HT1080 (cell line): Measurements from ENCODE around the genes FDX1 and POU2AF2.

DNA sequence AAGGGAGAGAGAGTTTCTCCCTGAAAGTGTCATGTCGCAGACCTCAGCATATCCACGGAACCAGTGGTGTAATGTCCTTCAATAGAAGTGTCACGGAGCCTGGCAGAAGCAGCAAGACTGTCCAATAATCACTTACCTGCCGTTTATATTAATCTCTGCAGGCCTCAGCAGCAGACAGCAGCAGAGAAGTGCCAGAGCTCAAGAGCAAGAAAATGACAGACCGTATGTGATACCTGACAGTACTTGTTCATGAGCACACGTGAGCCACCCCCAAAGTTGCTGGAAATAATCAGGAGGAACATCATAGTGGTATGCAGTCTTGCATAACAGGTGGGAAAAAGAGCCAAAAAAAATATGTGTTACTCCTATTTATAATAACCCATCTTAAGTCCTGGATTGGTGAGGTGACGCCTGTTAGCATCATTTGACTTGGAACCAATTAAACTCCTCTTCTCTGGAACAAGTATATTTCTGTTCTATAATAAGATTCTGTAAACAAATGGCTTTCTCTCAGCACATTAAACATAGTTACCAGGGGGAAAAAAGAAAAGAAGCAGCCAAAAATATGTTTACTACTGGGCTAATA is 7.7 kb upstream of the SLN start:
RAMPAGE:
- cytosol, long total RNA: no peak
- long total RNA: no peak
- nucleus, long total RNA: no peak

DNA sequence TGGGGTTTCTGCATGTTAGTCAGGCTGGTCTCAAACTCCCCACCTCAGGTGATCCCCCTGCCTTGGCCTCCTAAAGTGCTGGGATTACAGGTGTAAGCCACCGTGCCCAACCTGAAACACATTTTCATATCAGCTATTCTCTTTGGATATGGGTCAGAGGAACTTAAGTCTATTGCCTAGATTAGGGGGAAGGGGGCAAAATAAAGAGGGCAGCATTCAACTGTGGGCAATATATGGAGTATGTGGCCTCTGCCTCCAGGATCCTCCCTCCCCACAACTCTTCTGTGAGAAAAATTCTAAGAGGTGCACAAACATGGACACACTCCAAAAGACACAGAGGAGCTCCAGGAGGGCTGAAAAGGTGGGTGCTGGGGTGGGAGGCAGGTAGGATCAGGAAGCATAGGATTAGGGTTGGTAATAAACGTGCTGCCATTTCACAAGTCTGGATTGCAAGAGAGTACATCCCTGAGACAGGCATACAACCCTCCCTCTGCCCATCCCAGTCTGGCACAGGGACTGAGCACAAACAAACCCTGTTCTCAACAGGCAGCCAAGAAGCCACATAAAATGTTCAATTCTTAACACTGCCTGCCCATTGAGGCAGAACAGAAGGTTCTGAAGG is 18.6 kb downstream of the SLC35F2 start:
RAMPAGE:
- cytosol, long total RNA: no peak
- long total RNA: no peak
- nucleus, long total RNA: no peak

DNA sequence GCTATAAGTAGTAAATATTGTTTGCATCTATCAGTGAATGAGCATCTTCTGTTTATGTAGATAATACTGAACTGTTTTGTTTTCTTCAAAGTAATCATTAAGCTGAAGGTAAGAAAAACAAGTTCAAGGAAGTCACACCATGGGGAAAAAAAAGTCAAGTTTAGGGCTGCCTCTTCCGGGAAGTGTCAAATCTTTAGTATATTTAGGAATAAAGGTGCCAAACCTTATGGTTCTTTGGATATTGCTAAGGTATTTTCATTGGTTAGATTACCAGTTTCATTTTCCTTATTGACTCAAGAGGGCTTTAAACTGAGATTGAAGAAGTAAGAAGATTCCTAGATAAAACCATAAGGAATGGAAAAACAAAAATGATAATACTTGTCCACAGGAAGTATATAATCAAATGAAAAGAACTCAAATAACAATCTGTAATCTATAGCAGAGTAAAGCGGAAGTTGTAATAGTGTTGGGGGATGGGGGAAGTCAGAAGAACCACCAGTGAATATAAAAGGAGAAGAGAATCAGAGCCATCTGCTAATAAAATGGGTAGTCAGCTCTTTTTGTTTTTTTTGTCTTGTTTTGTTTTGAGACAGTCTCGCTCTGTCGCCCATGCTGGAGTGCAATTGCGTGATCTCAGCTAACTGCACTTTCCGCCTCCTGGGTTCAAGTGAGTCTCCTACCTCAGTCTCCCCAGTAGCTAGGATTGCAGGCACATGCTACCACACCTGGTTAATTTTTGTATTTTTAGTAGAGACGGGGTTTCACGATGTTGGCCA is 2.2 kb downstream of the ATM start:
RAMPAGE:
- cytosol, long total RNA: no peak
- long total RNA: no peak
- nucleus, long total RNA: no peak

GRCh38 chr11:108923478-108923825 is 258.6 kb downstream of the DDX10 start:
RAMPAGE:
- cytosol, long total RNA: no peak
- long total RNA: no peak
- nucleus, long total RNA: no peak

DNA sequence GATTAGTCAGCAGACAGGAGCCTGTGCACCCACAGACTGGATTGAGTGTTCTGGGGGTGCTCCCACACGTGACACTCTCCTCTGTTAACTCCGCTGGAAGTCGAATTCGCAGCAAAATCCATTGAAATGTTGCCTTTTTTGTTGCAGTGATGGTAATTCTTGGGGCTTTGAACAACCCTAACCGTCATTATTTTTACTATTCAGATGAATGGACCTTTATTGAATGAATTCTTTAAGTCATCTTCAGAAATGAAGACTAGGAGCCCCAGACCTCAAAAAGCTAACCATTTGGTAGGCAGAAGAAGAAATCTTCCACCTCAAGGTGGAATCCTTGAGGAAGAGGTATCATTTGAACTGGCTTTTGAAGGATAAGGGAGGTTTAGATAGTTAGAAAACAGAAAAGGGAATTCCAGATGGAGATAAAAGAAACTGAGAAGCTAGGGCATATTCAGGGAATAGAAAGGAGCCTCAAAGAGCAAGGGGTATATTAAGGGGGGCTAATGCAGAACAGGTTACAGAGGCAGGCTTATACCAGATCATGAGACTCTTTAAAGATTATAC is 270.1 kb downstream of the DDX10 start:
RAMPAGE:
- cytosol, long total RNA: no peak
- long total RNA: no peak
- nucleus, long total RNA: no peak

DNA sequence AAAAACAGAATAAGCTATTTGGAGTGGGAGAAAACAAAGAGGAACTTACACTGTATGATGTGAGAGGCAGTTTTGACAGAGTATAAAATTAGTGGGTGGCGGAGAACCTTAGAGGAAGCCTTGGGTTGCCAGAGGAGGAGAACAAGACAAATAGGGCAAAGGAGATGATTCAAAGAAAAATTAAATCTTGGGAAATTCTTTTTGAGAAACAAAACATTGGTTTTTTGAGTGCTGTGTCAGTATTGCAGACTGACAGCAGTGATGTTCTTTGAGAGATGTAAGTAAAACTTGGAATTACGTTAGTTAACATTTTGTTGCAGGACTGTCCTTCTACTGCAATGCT is 285.0 kb downstream of the C11orf87 start:
RAMPAGE:
- cytosol, long total RNA: no peak
- long total RNA: no peak
- nucleus, long total RNA: no peak

GRCh38 chr11:110255189-110255453 is 41.3 kb downstream of the RDX start:
RAMPAGE:
- cytosol, long total RNA: no peak
- long total RNA: no peak
- nucleus, long total RNA: no peak

DNA sequence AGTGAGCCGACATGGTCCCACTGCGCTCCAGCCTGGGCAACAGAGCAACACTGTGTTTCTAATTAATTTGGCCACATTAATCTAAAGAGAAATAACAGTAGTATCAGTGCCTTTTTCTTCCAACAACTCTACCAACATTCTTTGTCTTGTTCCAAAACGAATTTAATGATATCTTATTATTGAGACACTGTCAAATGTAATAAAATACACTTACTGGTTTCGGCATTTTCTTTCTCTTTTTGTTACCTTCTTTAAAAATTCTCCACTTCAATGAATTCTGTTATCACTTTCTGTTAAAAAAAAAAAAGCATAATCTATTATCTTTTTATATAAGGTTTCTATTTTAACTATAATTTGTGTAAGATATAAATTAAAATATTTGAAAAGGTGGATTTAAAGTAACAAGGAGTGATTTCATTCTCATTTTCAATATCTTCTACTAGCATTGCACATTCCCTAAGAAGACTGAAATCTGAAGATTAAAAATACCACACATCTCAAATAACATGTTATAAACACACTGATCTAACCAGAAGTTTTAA is 16.9 kb downstream of the RDX start:
RAMPAGE:
- cytosol, long total RNA: no peak
- long total RNA: no peak
- nucleus, long total RNA: no peak

DNA sequence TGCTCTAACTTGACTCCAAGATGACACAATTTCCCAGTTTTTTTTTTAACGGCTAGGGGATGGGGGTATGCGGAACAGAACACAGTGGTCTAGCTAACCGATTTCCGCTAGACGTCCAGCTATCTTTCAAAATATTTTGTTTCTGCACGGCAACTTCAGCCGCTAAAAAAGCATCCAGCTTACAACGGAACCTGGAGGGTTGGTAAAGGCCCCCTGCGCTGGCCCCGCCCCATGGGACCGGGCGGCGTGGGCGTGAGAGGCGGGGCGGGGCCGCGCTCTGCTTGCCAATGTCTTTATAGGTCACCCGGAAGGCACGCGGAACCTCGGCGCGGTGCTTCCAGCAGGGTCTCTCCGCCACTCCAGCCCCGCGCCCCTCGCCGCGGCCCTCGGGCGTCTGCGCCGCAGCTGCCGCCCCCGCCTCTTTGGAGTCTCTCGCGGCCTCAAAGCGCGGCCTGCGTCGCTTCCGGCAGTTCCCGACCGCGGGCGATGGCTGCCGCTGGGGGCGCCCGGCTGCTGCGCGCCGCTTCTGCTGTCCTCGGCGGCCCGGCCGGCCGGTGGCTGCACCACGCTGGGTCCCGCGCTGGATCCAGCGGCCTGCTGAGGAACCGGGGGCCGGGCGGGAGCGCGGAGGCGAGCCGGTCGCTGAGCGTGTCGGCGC is at the start of gene FDX1:
FDX1 (plus strand) TSS at position 314 of the 658 bp plus-strand sequence.
RAMPAGE:
- cytosol, long total RNA: no peak
- long total RNA: no peak
- nucleus, long total RNA: no peak

RAMPAGE:
- cytosol, long total RNA: no peak
- long total RNA: no peak
- nucleus, long total RNA: no peak
These were observed 1.2 kb downstream of the FDX1 start for GRCh38 chr11:110431004-110431218.

DNA sequence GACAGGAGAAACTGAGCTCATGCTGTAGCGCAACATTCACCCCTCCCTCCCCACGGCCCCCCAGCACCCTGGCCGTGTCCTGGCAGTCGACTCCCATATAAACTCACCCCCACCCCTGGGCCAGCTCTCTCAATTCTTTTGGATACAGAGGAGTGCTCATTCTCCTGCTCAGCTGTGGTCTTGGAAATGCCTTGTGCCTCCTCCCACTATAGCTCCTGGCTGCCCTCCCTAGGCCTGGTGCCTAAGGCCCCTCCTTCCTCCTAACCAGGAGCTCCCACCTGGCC is 209.4 kb upstream of the ARHGAP20 start:
RAMPAGE:
- cytosol, long total RNA: no peak
- long total RNA: no peak
- nucleus, long total RNA: no peak

GRCh38 chr11:110947313-110947875 is 235.2 kb upstream of the ARHGAP20 start:
RAMPAGE:
- cytosol, long total RNA: no peak
- long total RNA: no peak
- nucleus, long total RNA: no peak

RAMPAGE:
- cytosol, long total RNA: no peak
- long total RNA: no peak
- nucleus, long total RNA: no peak
These were observed at the start of gene POU2AF2 for GRCh38 chr11:111245654-111245998. TSS of gene POU2AF2 (plus strand) at chr11:111245725.

DNA sequence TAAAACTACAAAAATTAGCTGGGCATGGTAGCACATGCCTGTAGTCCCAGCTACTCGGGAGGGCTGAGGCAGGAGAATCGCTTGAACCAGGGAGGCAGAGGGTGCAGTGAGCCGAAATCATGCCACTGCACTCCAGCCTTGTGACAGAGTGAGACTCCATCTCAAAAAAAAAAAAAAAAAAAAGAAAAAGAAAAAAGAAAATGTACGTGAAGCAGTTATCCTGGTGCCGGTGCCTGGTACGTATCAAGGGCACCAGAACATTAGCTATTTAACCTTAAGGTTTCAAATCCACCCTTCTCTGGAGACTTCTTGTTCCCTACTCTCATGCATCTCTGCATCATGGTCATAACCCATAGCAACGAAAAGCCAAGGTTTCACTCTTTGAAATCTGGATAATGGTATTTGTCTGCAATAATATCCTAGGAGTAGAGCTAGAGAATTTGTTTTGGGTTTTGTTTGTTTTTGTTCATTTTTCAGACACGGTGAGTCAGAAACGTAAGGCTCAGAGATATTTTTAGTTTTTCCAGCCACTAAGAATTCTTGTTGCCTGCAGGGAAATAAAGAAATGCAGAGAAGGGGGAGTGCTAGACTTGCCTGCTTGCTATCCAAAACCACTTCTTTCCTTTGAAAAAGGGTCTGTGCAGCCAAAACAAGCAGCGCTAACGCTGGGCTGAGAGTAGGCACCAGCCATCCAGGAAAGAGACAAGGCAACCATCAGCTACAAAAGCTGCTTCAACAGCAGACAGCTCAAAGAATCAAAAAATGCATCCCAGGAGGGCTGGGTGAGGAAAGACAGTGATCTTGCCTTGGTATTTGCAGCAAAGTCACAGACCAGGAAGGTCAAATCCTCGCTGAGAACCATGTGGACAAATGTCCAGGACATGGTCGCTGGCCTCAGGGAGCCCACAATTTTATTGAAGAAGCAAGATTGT is 25.9 kb downstream of the POU2AF3 start:
RAMPAGE:
- cytosol, long total RNA: no peak
- long total RNA: no peak
- nucleus, long total RNA: no peak

RAMPAGE:
- cytosol, long total RNA: no peak
- long total RNA: no peak
- nucleus, long total RNA: no peak
These were observed 37.3 kb upstream of the POU2AF1 start for GRCh38 chr11:111416181-111416891.

DNA sequence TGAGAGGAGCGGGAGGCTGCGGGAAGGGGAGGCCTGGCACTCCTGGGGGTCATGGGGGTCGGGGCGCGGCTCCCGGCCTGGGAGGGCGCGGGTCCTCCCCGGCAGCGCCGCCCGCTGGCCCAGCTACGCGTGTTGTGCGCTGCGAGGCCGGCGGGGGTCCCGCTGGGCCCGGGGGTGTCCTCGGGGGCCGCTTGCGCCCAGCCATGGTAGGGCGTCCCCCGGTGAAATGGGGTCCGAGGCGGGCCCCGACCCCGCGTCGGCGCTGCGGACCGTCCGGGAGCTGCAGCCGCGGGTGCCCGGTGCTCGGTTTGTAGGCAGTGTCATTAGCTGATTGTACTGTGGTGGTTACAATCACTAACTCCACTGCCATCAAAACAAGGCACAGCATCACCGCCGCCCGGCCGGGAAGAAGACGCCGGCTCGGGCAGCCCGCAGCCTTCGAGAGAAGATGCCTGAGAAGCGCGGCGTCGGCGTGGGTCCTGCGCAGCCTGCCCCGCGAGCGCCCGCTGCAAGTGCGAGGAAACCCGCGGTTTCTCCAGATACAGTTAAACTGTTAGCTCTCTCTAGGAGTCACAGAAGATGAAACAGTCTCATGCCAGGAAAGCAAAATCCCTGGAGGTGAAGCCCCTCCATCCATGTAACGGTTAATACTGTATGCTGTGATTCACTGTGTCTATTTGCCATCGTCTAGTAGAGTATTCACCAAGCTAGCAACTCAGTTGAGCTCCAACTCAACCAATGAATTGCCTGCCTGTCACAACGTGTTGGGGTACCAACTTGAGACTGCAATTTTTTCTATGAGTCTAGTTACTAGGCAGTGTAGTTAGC is 667 bp upstream of the BTG4 start:
RAMPAGE:
- cytosol, long total RNA: no peak
- long total RNA: no peak
- nucleus, long total RNA: no peak

GRCh38 chr11:111623653-111624120 is 21.4 kb downstream of the SIK2 start:
RAMPAGE:
- cytosol, long total RNA: no peak
- long total RNA: no peak
- nucleus, long total RNA: no peak

DNA sequence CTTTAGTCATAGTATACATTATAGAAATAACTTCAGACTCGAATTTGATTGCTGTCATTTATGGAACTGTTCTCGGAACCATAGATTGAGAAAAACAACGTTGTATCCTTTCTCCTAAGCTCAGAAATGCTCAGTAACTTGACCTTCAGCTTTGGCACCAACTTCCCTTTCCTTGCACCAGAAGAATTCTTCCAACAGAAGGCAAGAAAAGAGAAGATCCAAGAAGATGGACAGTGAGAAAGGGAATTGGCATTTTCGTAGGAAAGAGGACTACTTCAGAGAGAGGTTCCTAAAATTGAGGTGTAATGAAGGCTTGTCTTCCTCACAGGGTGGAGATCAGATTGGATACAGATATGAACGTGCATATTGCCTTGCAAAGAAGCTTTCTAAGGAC is 51.0 kb downstream of the SIK2 start:
RAMPAGE:
- cytosol, long total RNA: no peak
- long total RNA: no peak
- nucleus, long total RNA: no peak

DNA sequence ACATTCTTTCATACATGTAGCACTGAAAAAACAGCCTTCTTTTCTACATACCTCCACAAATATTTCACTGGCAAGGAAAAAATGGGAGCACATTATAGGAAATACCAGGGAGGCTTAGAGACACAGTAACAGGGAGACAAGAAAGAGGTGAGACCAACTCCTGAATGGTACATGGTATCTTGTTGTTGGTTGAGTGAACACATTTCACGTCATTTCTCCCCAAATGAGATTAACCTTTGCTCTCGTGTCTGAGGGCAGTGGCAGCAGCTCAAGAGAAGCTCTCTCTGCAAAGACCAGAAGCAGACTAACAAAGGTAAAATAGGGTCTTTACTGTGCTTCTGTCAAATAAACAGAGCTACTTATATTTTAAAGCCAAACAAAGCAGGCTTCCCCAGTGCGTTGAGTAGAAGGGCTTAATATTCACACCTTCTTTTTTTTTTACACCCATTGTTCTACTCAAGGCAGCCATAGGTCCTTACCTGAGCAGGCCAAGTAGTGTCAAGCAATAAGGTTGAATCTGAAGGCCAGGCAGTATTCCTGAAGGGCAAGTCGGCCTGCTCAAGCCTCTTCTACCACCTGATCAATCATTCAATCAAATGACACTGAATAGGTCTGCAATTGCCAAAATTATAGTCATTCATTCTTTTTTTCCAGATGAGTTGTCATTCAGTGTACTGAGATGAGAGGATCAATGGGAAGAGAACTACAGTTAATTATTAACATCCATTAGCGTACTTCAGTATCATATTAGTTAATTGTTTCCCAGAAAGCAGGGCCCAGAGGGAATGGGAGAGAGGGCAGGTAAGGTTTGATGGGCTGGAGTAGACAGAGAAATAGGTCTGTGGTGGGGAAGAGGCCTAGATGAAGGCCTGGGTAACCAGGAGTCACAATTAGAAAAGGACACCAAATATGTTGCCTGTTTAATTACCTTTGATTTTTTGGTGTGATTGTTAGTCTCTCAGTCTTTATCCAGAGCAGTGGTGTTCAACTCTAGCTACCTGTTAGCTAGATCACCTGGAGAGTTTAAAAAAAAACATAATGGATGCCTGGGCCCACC is 11.8 kb upstream of the PPP2R1B start:
RAMPAGE:
- cytosol, long total RNA: no peak
- long total RNA: no peak
- nucleus, long total RNA: no peak

DNA sequence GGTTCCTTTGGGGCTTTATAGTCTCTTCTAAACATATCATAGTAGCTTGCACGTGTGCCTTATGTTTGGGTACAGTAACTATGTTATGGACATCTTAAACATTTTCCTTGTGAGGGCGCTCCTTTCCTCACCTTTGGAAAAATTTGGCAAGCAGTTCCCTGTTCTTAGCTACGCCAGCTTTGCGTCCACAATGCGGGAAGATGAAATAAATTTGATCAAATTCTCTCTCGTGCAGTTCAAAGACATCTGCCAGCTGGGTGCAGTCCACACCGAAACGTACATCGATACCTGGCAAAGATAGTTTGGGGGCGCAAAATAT is 581 bp downstream of the FDXACB1 start:
RAMPAGE:
- cytosol, long total RNA: no peak
- long total RNA: no peak
- nucleus, long total RNA: no peak